BJ (cell line): Measurements from ENCODE around the genes CHRND and GIGYF2.

GRCh38 chr2:231455711-231456417 lies 8.4 kb downstream of the NCL start:
- CAGE, long polyA plus RNA: no peak
- RRBS: no CpG with 5 or more reads among the region's 8 CpGs

- CAGE, long polyA plus RNA: no peak
- RRBS: no CpG with 5 or more reads among the region's 6 CpGs
Measured at GRCh38 chr2:231554110-231554592, 23.9 kb upstream of the NMUR1 start.

DNA sequence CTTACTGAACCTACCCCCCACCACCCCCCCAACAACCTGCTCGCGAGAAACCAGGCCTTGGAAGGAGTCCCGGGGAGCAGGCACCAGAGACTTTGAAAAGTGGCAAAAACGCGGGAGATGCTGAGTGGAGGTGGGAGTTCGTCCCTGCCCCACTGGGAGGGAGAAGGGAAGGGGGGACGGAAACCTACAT lies 20.0 kb downstream of the TEX44 start:
- CAGE, long polyA plus RNA: no peak
- RRBS: no CpG with 5 or more reads among the region's 7 CpGs

GRCh38 chr2:231646241-231646913 lies 53.7 kb downstream of the TEX44 start:
- CAGE, long polyA plus RNA: no peak
- RRBS: no CpG with 5 or more reads among the region's 7 CpGs

GRCh38 chr2:231660736-231661518 lies 47.4 kb upstream of the PTMA start:
- CAGE, long polyA plus RNA: no peak
- RRBS: no CpG with 5 or more reads among the region's 22 CpGs

DNA sequence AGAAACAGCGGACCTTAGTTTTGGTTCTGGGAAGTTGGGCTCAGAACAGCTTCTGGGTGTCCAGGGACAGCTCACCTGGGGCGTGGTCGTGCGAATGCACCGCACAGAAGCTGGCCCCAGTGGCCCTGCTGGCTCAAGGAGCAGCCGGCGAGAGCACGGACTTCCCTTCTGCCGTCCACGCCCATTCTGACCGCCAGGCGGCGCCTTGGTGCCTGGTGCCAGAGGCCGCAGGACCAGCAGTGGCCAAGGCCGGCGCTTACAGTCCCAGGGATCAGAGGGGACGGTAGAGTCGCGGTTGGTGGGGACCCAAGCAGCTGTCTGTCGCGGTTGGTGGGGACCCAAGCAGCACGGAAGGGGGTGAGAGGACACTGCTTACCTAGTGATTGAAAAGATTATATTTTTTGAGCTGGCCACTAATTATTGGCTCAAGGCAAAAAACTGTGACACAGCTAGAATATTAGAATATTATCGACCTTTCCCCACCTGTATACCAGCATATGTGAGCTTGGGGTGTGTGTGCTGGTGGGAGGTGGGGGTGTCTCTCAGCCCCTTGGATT lies 25.7 kb downstream of the NPPC start:
- CAGE, long polyA plus RNA: no peak
- RRBS: 14% methylated on average over 7 of the region's 23 CpGs

DNA sequence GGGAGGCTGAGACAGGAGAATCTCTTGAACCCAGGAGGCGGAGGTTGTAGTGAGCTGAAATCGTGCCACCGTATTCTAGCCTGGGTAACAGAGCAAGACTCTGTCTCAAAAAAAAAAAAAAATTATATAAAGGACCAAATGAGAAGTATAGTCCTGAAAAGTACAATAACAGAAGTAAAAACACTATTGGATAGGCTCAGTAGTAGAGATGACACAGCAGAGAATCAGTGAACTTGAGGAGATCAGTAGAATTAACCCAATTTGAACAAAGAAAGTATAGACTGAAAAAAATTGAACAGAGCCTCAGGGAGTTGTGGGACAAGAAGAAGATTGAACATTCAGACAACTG lies 172.3 kb downstream of the DIS3L2 start:
- CAGE, long polyA plus RNA: no peak
- RRBS: no CpG with 5 or more reads among the region's 3 CpGs

GRCh38 chr2:232525595-232526273 lies at the start of gene CHRND:
CHRND (plus strand) TSS chr2:232526160.
- CAGE, long polyA plus RNA: no peak
- RRBS: no CpG with 5 or more reads among the region's 18 CpGs

DNA sequence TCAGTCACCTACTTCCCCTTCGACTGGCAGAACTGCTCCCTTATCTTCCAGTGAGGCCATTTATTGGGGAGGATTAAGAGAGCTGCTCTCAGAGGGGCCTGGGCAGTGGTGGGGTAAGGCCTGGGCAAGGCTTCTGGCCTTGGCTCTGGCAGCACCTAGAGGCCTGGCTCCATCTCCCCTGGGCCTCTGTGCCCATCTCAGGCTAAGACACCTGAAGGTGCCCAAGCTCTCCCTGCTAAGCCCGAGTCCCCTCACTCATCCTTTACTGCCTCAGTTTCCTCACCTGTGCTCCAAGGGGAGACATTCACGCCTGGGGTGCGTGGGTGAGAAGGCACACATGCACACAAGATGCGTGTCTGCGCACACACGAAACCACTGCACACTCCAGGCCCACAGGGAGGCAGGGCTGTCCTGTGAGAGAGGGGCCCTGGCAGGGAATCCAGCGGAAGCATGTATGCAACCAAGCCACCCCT lies 2.0 kb downstream of the CHRNG start:
- CAGE, long polyA plus RNA: no peak
- RRBS: no CpG with 5 or more reads among the region's 8 CpGs

- CAGE, long polyA plus RNA: no peak
- RRBS: 3% methylated on average over 10 of the region's 43 CpGs
Measured at GRCh38 chr2:232605798-232606393, 27.5 kb upstream of the EFHD1 start.

DNA sequence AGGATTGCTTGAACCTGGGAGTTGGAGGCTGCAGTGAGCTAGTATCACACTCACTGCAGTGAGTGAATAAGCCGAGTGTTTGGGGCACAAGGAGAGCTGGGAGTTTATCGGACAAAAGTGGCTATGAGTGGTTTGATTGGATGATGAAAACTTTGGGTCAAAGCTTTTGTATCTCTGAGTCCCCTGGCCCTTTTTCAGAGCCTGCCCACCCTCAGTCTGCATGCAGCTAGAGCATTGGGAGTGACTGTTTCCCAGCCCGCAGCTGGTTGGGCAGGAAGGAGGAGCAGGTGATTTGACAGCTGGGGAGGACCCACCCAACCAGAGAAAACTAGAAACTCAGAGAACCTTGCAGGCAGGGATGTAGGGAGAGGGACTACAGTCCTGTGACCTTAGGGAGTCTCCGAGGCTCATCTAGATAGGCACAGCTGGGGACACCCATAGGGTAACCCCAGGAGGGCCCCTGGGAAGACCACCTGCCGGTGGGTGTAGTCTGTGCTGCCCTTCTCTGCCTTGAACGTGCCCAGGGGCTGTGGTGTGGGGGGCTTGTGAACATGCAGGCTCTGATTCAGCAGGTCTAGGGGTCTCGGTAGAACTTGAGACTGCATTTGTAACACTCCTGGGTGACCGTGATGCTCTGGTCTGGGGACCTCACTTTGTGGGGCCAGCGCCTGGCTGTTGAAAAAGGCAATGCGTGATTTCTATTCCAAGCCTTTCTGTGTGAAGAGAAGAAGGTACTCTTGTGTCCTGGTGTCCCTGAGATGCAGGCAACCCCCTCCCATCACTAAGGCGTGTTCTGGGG lies 14.9 kb downstream of the EFHD1 start:
- CAGE, long polyA plus RNA: no peak
- RRBS: no CpG with 5 or more reads among the region's 11 CpGs

- CAGE, long polyA plus RNA: start-site peak on the plus strand at chr2:232697305-232697371, 596 and 663 reads in 2 replicates
- RRBS: 2% methylated on average over 21 of the region's 53 CpGs
Measured at GRCh38 chr2:232696716-232697499, at the start of gene GIGYF2. GIGYF2 (plus strand) TSS chr2:232697331.

GRCh38 chr2:232760256-232760610 lies 16.1 kb downstream of the KCNJ13 start:
- CAGE, long polyA plus RNA: no peak
- RRBS: no CpG with 5 or more reads among the region's 3 CpGs

DNA sequence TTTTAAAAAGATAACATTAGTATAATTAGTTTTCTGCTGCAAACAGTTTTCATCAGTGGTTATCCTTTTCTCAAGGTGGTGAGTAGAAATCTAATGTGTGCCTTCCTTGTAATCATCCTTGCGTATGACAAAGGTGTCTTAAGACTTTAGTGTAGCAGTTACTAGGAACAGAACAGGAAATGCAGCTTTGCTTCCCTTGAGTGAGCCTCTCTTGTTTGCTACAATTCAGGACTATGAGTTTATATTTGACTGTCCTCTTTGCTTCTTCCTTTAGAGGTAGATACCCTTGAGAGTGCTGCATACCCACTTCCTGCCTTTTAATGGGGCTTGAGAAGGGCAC lies 3.9 kb downstream of the KCNJ13 start:
- CAGE, long polyA plus RNA: no peak
- RRBS: no CpG with 5 or more reads among the region's 1 CpG

- CAGE, long polyA plus RNA: no peak
- RRBS: no CpG with 5 or more reads among the region's 7 CpGs
Measured at GRCh38 chr2:232819765-232820031, 43.3 kb upstream of the KCNJ13 start.

GRCh38 chr2:232875287-232875590 lies 5.2 kb downstream of the SNORC start:
- CAGE, long polyA plus RNA: no peak
- RRBS: no CpG with 5 or more reads among the region's 6 CpGs

GRCh38 chr2:232875591-232875914 lies 5.5 kb downstream of the SNORC start:
- CAGE, long polyA plus RNA: no peak
- RRBS: 6% methylated on average over 5 of the region's 8 CpGs

DNA sequence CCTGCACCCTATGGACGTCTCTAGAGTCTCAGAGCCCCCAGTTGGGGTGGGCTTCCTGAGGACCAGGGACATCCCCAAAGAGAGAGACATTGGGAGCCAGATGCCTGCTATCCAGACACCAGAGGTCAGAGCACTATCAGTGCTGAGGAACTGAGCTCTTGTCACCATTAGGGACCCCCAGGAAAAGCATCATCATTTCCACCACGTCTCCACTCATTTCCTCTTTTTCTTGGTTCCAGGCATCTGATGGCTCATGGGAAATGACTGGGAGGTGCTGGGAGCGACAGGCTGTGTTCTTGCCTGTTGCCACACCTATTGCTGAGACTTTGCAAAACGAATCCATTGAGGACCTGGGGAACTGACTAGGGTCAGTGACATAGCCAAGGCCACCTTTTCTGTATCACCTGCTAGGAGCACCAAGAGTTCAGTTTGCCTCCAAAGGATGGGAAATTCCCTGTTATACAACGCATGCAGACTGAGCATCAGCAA lies 9.5 kb downstream of the NEU2 start:
- CAGE, long polyA plus RNA: no peak
- RRBS: no CpG with 5 or more reads among the region's 5 CpGs

- CAGE, long polyA plus RNA: no peak
- RRBS: no CpG with 5 or more reads among the region's 9 CpGs
Measured at GRCh38 chr2:233061857-233062436, 1.8 kb downstream of the INPP5D start.

- CAGE, long polyA plus RNA: no peak
- RRBS: 56% methylated on average over 2 of the region's 10 CpGs
Measured at GRCh38 chr2:233081369-233081808, 21.2 kb downstream of the INPP5D start.